HL-60 (cell line): ENCODE results near the genes SEMA6D, DUT, GALK2 and ATP8B4.

- RRBS = 9% methylated on average over 13 of the region's 48 CpGs
These were observed at the start of gene SEMA6D for GRCh38 chr15:47716711-47717653. Gene SEMA6D (plus strand): TSS chr15:47717505.

DNA sequence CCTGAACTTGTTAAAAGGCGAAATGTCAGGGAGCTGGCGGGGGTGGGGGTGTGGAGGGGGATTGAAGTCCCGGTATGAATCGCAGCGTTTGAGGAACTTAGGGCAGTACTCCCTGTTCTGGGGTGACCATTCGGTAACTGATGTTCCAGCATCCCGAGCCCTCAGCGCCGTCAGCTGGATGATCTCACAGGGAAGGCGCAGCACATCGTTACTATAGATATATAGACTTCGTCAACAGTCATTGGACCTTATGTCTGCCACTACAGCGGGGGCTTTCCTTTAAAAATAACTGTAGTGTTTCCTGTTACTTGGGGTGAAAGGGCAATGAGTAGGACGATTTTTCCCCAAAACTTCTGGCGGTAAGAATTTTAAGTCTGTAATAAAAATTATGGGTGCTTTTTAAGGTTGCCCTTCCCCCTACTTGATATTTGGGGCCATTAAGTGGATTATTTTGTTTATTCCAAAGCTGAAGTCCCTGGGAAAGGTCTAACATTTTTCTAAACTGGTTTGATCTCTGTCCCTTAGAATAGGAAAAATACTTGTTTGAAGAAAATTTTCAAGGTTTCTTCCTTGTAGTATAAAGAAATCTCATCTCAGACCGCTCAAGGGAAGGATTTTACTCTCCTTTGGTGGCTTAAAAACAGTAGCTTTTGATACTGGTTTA lies 1.9 kb downstream of the SEMA6D start:
- RRBS = no CpG with 5 or more reads among the region's 16 CpGs

DNA sequence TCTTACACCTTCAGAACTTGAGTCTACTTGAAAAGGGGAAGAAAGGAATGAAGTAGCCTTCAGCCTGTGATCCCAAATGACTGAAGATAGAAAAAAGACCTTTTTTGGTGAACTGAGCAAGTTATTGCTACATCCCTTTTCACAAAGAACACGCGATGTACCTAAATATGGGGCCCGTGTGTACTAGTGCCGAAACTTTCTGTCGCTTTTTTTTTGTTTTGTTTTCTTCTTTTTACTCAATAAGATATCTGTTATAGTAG lies 4.9 kb downstream of the SEMA6D start:
- RRBS = no CpG with 5 or more reads among the region's 5 CpGs

GRCh38 chr15:48159352-48160254 lies 18.5 kb downstream of the MYEF2 start:
- RRBS = no CpG with 5 or more reads among the region's 7 CpGs

GRCh38 chr15:48177113-48177328 lies 1.1 kb downstream of the MYEF2 start:
- RRBS = no CpG with 5 or more reads among the region's 2 CpGs

DNA sequence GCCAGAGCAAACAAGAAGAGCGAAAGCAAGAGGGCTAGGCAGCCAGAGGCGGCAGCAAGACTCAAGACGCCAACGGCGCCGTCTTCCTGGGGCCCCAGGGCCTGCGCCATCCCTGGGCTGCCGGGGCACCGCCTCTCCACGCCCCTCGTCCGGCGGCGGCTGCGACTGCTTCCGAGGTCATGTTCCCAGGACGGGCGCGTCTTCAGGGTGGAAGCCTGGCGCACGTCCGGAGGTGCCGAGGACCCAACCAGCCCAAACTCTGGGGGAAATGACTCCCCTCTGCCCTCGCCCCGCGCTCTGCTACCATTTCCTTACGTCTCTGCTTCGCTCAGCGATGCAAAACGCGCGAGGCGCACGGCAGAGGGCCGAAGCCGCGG lies at the start of gene DUT:
Gene DUT, plus strand, starts transcription at position 182 of the 377 bp plus-strand sequence.
- RRBS = 2% methylated on average over 10 of the region's 37 CpGs

- RRBS = no CpG with 5 or more reads among the region's 7 CpGs
These were observed 97.0 kb downstream of the DUT start for GRCh38 chr15:48428224-48428594.

GRCh38 chr15:48520557-48521060 lies 124.9 kb downstream of the FBN1 start:
- RRBS = 87% methylated on average over 4 of the region's 13 CpGs

- RRBS = no CpG with 5 or more reads among the region's 4 CpGs
These were observed 86.3 kb downstream of the FBN1 start for GRCh38 chr15:48559271-48559578.

DNA sequence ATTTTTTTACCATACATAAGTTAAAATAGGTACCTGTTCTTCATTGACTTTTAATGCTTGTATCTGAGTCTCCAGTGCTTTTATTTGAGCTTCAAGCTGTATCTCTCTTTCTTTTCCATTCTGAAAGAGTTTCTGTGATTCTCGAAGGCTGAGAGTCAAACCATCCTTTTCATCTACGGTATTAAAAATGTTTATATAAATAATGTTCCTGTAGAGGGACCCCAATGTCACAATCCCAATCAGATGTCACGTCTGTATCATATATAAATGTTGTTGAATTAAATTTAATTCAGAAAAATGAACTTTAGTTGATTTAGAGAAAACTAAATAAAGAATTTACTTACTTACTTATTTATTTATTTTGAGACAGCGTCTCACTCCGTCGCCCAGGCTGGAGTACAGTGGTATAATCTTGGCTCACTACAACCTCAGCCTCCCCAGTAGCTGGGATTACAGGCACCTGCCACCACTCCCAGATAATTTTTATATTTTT lies 19.6 kb downstream of the CEP152 start:
- RRBS = no CpG with 5 or more reads among the region's 6 CpGs

GRCh38 chr15:48964104-48964408 lies 337 bp upstream of the SHC4 start:
- RRBS = no CpG with 5 or more reads among the region's 4 CpGs

GRCh38 chr15:49169775-49170782 lies at the start of gene GALK2:
Gene GALK2 (plus strand): TSS chr15:49170247.
- RRBS = 6% methylated on average over 4 of the region's 32 CpGs

DNA sequence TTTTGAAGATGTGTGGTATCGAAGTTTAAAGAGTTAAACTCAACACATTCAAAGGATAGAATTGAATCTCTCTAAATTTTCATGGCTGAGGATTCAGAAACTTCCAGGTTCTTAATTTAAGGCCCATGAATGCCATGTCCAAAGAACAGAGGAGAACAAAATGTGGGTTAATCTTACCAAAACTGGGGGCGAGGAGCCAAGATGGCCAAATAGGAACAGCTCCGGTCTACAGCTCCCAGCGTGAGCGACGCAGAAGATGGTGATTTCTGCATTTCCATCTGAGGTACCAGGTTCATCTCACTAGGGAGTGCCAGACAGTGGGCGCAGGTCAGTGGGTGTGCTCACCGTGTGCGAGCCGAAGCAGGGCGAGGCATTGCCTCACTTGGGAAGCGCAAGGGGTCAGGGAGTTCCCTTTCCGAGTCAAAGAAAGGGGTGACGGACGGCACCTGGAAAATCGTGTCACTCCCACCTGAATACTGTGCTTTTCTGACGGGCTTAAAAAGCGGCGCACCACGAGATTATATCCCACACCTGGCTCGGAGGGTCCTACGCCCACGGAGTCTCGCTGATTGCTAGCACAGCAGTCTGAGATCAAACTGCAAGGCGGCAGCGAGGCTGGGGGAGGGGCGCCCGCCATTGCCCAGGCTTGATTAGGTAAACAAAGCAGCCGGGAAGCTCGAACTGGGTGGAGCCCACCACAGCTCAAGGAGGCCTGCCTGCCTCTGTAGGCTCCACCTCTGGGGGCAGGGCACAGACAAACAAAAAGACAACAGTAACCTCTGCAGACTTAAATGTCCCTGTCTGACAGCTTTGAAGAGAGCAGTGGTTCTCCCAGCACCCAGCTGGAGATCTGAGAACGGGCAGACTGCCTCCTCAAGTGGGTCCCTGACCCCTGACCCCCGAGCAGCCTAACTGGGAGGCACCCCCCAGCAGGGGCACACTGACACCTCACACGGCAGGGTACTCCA lies 27.0 kb upstream of the FGF7 start:
- RRBS = no CpG with 5 or more reads among the region's 33 CpGs

- RRBS = no CpG with 5 or more reads among the region's 5 CpGs
These were observed 5.4 kb downstream of the FGF7 start for GRCh38 chr15:49428052-49429170.

GRCh38 chr15:49877971-49878254 lies 241.1 kb downstream of the ATP8B4 start:
- RRBS = no CpG with 5 or more reads among the region's 2 CpGs

DNA sequence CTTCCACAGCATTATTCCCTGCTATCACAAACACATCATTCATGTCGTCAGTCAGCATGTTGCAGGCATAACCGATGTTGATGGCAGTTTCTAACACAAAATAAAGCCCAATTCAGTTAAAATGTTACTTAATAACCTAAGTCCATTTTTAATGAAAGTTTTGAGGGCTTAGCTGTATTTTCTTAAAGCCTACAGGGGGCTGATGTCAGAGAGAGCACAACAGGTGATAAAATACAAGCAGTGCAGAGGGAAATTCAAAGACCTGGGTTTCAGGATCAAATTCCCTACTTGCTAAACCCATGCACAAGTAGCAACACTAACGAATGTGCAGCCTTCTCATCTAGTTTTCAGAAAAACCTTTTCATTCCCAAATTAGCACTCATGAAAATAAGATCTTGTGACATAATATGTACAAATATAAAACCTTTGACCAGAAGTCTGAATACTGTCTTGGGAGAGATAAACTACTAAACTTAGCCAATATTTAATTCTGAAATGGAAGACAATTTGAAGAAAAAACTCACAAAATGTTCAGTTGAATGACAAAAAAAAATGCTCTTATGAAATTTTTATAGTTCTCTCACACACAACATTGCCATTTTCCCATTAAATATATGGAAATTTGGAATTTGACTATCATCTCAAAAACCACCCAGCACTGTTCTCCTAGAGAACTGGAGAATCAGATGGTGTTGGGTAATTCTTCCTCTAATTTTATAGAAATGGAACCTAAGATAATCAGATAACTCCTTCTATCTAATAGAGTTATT lies 201.9 kb downstream of the ATP8B4 start:
- RRBS = no CpG with 5 or more reads among the region's 3 CpGs

GRCh38 chr15:50088432-50088821 lies 30.6 kb downstream of the ATP8B4 start:
- RRBS = no CpG with 5 or more reads among the region's 5 CpGs

DNA sequence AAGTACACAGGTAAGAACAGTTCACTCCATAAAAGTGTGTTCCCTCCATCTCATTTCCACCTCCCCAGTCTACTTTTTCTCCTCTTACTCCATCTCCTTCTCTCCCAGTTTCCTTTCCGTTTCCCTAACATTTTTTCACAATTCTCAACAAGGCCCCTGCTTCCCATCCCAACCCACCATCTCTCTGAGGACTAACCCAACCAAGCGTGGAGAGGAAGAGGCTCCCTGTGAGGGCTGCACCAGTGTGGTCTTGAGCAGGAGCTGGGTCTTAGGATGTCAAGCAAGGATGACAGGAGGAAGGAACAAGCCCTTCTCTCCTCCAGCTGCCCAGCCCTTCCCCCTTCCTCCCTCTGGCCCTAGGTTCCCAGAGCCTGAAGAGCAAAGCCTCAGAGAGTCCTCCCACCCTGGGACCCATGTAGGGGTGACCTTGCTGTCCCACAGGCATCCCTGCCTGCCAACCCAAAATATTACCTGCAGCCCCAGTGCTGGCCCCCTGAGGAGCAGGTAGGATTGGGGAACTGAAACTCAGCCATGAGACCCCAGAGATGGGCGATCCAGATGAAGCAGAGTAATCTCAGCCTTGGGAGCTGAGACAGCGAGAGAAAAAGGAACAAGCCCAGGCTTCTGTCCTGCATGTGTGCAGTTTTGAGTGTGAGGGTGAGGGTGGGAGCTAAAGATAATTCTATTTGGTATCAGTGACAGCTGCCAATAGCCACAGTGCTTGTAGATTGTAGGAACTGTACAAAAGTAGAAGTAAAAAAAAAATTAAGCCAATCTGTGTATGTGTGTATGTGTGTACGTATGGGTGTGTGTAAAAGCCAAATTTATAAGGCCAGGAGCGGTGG lies 6.1 kb downstream of the ATP8B4 start:
- RRBS = no CpG with 5 or more reads among the region's 6 CpGs

DNA sequence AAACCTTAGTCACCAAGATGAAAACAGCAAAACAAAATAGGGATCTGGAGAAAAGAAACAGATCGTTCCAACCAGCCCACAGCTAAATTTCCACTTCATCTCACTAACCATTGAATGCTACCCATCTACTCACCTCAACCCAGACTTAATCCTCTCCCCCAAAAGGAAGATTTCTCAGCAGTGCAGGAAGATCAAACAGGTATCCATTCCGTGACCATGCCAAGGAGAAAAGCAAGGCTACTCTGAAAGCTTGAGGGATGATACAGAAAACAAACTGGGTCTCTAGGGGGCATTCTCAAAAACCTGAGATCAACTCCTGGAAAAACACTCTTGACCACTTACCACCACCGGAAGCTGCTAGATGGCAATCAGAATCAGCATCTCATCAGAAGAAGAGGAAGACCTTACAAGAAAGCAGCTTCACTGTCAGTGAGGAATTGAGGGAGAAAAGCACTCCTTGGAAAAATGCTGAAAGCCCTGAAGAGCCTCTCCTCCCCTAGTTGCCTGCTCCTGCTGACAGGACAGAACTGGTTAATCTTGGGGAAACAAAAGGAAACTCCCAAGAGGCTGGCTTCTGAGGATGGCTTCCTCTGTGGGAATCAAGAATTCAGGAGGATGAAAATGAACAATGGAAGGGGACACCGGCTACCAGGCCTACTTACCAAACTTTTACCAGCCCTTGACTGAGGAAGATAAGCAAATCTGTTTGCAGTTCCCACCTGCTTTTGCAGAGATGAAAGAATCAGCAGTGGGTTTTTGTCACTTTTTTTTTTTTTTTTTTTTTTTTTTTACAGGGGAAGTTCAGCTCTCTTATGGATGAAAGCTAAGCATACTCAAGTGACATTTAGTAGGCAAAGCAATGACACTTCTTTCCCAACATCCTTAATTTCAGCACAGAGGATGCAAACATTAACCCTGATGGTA lies at the start of gene ATP8B4:
Gene ATP8B4, minus strand, starts transcription at position 244 of the 924 bp plus-strand sequence.
- RRBS = no CpG with 5 or more reads among the region's 4 CpGs